Pulmonary artery (tissue), 1 donor: ENCODE results near the genes RBP3 and ERCC6.

GRCh38 chr10:47330531-47331128, 8.4 kb downstream of the GDF2 start:
- PRO-cap, result no peak

DNA sequence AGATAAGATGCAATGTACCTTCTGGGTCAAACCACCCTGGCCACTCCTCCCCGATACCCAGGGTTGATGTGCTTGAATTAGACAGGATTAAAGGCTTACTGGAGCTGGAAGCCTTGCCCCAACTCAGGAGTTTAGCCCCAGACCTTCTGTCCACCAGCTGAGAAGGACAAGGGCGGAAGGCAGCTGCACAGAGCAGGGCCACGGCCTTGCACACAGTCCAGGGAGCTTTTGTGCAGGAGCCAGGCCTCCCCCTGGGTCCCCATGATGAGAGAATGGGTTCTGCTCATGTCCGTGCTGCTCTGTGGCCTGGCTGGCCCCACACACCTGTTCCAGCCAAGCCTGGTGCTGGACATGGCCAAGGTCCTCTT, at the start of gene RBP3:
TSS of gene RBP3 (plus strand) at position 140 of the 368 bp plus-strand sequence.
- PRO-cap, result no peak

GRCh38 chr10:48287563-48288611, 13.4 kb upstream of the FRMPD2 start:
- PRO-cap, result no peak

- PRO-cap, result no peak
These were observed 133.2 kb downstream of the MAPK8 start for GRCh38 chr10:48439457-48440216.

DNA sequence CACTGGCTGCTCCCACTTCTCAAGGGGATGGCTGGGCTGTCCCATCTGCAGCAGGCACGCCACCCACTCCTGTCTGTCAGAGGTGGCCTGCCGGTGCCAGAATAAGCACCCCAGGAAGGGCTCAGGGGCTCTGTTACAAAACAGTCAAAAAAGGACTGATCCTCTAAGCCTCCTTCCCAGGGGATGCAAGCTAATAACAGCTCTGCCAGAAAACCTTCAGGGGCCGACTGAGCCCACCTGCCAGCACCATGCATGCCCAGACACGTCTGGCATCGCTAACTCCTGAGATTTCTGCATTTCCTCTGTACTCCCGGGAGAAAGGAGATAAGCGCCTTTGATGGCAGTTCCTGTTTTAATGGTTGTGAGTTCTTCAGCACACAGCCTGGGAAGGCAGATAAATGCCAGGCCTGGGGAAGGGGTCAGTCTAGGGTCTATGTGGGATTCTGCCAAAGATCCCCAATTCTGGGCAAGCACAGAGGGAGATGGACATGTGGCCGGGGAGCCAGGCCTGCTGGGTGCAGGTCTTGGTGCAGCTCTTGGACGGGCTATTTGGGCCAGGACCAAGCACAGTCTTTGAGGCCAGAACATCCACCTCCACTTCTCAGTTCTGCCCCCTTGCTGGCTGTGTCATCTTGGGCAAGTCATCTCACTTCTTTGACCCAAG, 128.4 kb downstream of the ARHGAP22 start:
- PRO-cap, result no peak

DNA sequence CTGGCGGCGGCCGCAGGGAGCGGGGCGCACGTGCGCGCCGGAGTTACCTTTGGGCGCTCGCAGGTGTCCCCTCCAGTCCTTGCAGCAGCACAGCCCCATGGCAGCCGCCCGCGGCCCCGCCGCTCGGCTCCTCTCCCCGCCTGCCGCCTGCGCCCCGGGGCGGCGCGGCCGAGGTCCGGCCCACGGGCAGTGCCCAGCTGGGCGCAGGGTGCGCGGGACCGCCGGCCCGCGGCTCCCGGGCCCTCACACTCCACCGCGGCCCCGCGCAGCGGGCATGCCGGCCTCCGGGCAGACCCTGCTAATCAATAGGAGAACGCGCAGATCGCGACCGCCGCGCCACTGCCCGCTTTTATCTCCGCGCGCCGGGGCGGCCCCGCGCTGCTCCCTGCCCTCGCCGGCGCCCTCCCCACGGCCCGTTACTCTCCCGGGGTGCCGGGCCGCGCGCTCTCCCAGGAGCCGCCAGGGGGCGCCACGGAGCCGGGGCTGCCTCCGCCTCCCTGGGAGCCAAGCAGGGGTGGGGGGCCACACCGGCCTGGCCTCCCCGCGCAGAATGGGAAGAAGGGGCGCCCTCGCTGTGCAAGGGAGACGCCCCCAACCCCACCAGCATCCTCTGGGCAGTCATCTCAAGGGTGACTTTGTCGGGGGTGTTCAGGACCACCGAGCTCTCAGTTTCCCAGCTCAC, 80.7 kb downstream of the ARHGAP22 start:
- PRO-cap, result no peak

DNA sequence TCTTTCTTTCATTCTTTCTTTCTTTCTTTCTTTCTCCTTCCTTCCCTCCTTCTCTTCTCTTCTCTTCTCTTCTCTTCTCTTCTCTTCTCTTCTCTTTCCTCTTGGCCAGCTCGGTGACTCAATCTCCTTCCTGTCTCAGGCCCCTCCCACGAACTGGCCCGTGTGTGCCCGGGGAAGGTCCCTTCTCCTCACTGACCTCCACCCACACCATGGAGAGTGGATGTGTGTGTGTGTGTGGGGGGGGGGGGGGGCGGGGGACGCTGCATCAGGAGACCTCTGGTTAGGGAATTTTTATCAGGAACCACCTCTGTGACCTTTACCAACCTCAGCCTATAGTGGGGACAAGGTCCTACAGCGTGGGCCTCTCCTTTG, 29.7 kb upstream of the WDFY4 start:
- PRO-cap, result no peak

- PRO-cap, result no peak
These were observed 836 bp upstream of the WDFY4 start for GRCh38 chr10:48683705-48684369.

GRCh38 chr10:49225307-49225822, 37.2 kb upstream of the TMEM273 start:
- PRO-cap, result no peak

- PRO-cap, result no peak
These were observed 16.1 kb upstream of the C10orf71 start for GRCh38 chr10:49282810-49283356.

DNA sequence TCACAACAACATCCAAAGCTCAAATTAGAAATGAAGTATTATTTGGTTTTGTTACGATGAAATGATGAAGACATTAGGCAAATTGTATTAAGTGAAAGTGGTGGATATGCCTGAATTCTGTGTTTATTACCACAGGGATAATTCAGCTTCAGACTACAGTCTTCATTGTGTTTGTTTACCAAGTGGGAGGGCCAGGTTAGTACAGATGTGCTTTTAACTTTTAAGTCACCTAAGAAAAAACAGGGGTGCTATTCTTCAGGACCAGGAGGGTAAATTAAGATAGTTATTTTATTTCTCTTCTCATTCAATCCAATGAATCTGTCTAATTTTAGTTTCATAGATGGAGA, 37.8 kb downstream of the C10orf71 start:
- PRO-cap, result no peak

DNA sequence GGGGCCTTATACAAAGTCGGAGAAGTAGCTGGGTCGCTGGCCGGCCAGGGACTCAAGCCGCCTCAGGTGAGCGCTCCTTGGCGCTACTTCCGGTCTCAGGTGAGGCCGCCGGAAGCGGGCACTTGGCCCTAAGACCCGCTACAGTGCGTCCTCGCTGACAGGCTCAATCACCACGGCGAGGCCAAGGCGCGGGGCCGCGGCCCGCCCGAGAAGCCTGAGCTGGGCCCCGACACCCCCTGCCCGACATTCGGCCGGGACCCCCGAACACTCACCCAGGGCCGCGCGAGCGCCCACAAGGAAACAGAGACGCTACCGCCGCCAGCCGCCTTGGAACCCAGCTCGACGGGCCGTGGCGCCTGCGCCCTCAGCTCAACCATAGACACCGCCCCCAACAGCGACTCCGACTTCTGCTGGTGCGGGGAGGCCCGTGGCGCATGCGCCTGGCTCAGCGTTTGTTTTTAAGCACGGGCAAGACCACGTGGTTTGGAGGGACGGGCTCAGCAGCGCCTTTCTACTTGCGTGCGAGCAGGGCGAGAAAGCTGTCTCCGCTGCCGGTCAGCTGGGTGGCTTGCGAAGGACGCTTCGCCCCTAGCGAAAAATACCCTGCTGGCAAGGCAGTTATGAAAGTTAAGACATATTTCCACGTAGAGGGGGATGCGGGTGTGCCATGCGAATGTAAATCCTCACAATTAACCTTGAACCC, at the start of gene ERCC6:
TSS of gene ERCC6 (minus strand) at position 432 of the 703 bp plus-strand sequence.
- PRO-cap, result bidirectional peak, plus-strand start at position 536 of the sequence, minus-strand start at position 381 of the sequence

DNA sequence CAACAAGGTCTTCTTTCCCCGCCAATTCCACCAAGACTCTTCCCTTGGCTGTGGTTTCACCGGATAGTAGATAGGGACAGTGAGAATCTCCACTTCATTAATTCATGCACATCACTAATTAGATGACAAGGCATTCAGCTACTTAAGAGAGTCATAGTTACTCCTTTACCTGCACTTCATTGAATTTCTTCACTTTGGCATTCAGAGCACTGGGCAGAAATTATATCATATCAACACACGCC, 23.6 kb downstream of the C10orf53 start:
- PRO-cap, result no peak

GRCh38 chr10:49760420-49761369, 1.4 kb downstream of the OGDHL start:
- PRO-cap, result no peak

GRCh38 chr10:49933224-49933963, 8.4 kb downstream of the PARG start:
- PRO-cap, result no peak

DNA sequence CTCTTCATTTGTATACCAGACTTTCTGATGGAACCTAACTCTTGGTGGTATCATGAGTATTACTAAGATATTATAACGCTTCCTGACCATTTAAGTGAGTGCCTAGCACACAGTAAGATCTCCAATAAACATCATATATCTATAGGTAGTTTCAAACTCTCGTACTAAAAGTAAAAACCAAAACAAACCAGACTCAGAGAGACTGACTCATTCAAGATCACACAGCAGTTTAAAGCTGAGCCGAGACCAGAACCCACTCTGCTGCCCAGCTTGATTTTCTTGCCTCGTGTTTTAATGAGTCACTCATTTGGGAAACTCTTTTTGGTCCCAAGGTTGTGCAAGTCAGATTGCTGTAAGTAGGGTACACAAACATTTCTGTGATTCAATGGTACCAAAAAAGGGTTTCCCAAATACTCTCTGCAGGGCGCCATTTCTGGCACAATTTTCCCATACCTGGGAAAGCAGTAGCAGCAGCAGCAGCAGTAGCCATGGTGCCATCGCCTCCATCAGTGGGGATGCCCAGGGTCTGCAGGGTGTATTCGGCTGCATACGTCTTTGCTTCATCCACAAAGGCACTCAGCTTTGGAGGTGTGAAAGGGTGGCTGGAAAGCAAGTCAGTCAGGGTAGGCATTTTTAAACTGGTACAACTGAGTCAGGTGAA, 69.8 kb downstream of the ASAH2B start:
- PRO-cap, result no peak

DNA sequence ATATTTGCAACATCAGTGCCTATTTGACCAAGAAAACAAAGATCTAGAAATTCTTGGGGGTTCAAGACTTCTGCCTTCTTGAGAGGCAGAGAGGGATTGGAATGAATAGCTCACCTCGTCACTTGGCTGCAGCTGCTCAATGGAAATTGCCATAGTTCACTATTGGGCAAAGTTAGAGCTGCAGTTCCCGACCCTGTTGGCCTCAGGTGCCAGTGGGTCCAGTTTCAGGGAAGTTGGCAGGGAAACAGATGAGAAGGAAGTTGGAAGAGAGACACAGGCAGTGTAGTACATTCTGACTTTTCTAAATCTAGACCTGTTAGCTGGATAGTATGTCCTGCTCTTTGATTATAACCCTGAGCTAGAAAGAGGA, 19.1 kb downstream of the A1CF start:
- PRO-cap, result no peak

GRCh38 chr10:51075164-51075538, 864 bp downstream of the PRKG1 start:
- PRO-cap, result no peak

GRCh38 chr10:51110867-51111491, 36.7 kb downstream of the PRKG1 start:
- PRO-cap, result no peak

GRCh38 chr10:51507331-51507995, 191.9 kb downstream of the CSTF2T start:
- PRO-cap, result no peak